ENCODE data around the genes INTU and PGRMC2.

- PRO-cap, 2 experiments = no peak in any of the 2 experiments
- RAMPAGE, long total RNA, 5 experiments = no peak in any of the 5 experiments
Measured at GRCh38 chr4:123303932-123305129, 92.3 kb upstream of the SPRY1 start.

DNA sequence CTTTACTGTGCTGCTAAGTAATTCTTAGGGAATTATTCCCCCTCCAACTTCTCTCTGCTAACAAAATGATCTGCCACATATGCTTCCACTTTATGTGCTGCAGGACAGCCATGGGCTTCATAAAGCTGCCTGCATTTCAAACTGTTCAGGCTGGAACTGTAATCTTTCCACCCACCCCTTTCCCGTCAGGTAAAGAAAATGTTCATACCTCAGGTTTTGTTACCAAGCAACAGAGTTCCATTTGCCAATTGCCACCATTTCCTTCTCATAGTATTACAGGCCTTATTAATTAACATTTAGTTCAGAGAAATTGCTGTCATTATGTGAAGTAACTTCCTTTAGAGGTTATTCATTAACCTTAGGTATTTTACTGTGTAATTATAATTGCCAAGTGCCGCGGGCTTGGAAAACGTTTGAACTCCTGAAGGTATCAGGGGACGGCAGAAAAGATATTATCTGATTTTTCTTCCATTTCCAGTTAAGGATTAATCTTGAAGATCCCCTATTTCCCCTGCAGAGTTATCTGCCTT is 149.5 kb downstream of the SPRY1 start:
- PRO-cap, 2 experiments = no peak in any of the 2 experiments
- RAMPAGE, long total RNA, 5 experiments = no peak in any of the 5 experiments

DNA sequence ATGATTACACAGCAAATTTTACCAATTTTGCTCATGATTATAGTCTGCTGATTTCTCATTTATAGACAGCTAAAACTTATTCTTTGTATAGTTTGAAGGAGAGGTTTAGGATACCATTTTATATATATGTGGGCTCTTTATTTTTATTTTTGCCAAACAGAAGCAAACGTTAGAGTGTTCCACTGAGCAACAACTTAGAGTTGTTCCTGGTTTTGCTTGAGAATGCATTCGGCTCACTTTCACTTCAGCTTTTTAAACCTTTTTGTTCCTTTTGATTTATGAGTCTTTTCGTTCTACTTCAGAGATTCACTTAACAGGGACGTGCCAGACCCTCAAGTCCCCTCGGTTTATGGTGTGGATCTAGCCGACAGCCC is 415.0 kb downstream of the SPRY1 start:
- PRO-cap, 2 experiments = no peak in any of the 2 experiments
- RAMPAGE, long total RNA, 5 experiments = no peak in any of the 5 experiments

DNA sequence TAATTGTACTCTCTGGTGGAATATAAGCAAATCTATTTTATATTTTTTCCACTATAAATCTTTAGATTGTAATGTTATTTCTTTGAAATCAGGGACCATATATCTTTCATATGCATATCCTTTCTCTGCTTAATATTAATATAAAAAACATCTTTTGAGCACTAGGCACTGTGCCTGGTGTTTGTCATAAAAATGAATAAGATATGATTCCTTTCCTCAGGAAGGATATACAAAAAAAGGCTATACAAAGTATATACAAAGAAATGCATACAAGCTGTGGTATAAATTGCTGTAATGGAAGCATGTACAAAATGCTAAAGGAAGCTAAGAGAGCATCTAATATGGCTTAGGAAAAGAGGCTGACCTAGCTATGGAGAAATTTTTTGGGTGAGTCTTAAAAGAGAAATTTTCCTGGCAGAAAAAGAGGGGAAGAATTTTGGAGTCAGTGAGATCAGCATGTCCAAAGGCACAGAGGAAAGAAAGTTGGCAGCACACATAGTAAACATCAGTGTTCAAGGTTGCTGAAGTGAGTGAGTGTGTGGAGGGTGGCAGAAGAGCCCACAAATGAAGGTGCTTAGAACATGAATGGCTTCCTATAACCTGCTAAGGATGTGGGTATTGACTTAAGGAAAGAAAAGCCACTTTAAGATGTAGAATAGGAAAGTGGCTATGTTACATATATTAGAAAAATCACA is 500.0 kb downstream of the SPRY1 start:
- PRO-cap, 2 experiments = peak in 1 of 2 experiments; most common plus-strand start position 529 of the sequence (in 1)
- RAMPAGE, long total RNA, 5 experiments = no peak in any of the 5 experiments

- PRO-cap, 2 experiments = no peak in any of the 2 experiments
- RAMPAGE, long total RNA, 5 experiments = no peak in any of the 5 experiments
Measured at GRCh38 chr4:124670970-124671718, 41.4 kb downstream of the ANKRD50 start.

DNA sequence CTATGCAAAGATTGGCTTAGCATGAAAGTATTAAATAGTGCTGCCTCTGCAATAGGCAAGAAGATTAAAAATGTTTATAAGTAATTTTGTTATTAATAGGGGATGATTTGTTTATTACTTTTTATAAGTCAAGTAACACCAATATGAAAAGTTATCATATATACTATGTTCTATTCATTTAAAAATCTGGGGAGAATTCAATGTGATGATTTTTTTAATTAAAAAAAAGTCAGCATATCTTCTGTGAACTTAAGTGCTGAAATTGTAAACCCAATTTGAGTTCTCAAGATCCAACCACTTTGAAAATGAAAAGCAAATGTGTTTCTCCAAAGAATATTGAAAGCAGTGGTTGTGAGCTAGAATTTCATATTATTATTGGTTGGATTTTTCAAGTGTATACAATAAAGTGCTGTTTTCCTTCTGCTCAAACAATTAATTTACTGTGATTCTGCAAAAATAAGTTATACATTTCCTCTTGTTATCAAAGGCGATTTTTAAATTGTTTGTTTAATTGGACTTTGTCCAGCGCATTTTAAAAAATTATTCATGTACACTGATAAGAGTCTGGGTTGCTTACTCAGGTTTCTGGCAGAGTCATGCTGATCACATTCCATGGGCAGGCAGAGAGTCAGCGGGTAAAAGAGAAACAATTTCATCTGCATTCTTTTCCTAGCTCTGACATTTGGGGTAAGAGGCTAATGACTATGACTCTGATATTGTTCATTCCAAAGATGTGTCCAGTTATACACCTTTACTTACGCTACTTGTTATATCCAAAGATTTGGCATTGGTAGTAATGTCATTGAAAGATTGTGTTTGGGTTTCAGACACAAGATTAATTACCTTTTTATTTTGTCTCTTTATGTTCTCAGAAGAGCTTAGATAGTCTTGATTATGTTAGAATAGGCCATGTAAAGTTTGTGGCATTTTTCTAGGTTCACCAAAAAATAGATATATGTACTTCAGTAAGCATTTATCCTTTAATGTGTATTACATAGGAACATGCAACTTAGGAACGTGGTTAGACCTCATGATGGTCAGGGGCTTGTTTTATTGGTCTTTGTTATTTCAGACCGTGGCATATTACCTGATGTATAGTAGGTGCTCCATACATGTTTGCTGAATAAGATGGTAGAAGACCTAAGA is 8.9 kb downstream of the FAT4 start:
- PRO-cap, 2 experiments = peak in 2 of 2 experiments; most common plus-strand start position 678 of the sequence (in 2); most common minus-strand start position 301 of the sequence (in 1)
- RAMPAGE, long total RNA, 5 experiments = no peak in any of the 5 experiments

DNA sequence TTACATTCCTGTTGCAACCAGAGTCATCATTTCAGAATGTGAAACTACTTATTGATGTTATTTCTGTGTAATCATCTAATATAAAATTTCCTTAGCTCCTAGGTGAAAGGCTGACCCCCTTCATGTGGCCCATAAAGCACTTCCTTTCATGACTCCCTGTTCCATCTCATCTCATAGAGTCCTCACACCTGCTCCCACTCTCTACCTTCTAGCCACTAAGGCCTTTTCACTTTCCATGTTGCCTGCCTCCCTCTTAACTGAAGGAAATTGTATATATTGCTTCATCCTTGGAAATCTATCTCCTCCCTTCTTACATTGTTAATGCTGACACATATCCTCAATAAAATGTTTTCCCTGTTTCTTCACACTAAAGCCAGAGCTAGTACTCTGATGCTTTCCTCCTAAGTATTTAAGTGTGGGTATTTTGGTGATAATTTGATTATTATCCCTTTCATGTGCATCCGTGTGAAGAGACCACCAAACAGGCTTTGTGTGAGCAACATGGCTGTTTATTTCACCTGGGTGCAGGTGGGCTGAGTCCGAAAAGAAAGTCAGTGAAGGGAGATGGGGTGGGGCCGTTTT is 830.1 kb downstream of the FAT4 start:
- PRO-cap, 2 experiments = no peak in any of the 2 experiments
- RAMPAGE, long total RNA, 5 experiments = no peak in any of the 5 experiments

GRCh38 chr4:126901235-126901623 is 731.5 kb upstream of the INTU start:
- PRO-cap, 2 experiments = no peak in any of the 2 experiments
- RAMPAGE, long total RNA, 5 experiments = no peak in any of the 5 experiments

DNA sequence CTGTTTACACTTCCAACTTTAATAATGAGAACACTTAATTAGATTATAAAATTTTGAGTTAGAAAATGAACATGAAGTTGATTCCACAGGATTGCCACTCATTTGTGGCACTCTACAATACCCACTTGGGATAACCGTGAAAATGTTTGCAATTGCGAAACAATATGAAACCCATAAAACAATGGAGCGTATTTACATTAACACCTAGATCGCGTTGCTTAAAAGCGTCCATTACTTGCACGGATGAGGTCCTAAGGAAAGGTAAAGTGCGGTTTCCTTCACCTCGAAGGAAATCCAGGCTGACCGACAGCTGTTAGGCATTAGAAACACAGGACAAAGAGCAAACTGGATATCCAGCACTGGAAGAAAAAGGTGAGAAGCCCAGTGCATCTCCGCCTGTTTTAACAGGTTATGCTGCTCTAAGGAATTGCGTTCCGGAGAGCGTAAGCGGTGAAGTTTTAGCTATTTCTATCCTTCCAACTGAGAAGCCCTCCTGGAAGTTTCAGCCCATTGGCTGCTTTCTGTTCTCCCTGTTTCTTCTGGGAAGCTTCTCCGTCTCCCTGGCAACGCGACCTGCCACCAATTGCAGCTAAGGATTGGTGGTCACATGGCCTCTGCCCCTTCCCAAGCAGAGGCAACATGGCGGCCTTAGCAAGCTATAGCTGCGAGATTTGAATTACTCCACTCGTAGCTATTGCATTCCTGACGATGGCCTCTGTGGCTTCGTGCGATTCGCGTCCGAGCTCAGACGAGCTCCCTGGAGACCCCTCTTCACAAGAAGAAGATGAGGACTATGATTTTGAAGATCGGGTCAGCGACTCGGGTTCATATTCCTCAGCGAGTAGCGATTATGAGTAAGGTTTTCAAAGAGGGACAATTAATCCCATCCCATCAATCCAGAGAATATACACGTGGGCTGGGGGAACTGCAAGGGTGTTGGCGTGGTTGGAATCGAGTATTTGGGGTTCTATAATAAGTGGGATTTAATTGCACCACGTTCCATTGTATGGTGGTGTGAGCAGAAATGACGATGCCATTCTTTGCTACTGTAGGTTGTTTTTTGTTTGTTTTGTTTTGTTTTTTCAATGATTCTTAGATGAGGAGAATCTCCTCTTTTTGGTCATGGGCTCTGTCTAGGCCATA is at the start of gene INTU:
INTU (plus strand) TSS at position 631 of the 1,143 bp plus-strand sequence.
- PRO-cap, 2 experiments = peak in 2 of 2 experiments; most common plus-strand start position 608 of the sequence (in 1); most common minus-strand start position 482 of the sequence (in 1)
- RAMPAGE, long total RNA, 5 experiments = start-site peak on the plus strand in 3 of 5 experiments, centred at positions 618 to 624 of the sequence, 103 to 457 reads per replicate

GRCh38 chr4:127963651-127964384 is 1.2 kb downstream of the MFSD8 start:
- PRO-cap, 2 experiments = no peak in any of the 2 experiments
- RAMPAGE, long total RNA, 5 experiments = no peak in any of the 5 experiments

DNA sequence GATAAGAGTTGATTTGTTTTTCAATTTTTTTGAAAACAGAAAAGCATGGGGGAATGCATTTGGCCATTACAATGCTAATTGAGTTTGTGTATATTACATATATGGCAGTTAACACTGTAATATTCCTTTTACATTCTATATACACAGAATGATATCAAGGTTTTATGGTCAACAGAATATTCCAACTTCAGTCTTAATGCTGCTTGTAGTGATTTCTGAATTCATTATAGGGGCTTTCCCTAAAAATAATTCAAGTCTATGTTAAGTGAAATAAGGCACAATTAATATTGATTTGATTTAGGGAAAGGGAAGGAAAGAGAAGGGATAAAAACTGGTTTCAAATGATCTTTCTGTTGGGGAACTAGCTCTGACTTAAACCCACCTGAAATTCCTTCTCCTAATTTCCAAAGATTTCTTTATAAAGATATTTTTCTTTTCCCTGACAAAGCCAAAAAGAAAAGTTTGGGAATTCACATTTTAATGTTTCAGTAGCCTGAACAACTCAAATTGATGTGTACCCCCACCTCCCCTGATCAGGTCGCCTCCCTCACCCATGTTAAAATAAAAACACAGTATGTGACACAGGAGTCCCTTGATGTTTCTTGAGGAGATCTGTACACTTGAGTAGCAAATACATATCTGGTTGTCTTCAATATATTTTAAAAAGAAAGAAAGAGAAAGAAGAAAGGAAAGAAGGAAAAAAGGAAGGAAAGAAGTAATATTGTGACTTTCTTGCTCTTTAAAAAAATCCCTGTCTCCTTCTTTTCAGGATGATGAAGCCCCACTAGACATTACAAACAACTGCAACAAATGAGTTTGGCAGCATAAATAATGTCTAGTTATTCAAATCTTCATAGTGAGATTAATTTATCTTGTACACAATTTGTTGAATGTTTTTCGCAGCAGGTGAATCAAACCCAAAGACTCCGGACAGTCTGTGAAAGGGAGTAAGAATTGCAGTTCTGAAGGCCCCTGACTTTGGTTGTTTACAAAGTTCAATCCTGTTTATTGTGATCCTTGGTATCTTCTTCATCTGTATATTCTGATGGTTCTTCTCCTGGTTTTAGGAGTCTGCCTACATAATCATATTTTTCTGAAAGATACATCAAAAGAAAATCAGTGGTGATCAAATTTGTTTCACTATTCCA is 16.9 kb downstream of the PGRMC2 start:
- PRO-cap, 2 experiments = no peak in any of the 2 experiments
- RAMPAGE, long total RNA, 5 experiments = no peak in any of the 5 experiments

DNA sequence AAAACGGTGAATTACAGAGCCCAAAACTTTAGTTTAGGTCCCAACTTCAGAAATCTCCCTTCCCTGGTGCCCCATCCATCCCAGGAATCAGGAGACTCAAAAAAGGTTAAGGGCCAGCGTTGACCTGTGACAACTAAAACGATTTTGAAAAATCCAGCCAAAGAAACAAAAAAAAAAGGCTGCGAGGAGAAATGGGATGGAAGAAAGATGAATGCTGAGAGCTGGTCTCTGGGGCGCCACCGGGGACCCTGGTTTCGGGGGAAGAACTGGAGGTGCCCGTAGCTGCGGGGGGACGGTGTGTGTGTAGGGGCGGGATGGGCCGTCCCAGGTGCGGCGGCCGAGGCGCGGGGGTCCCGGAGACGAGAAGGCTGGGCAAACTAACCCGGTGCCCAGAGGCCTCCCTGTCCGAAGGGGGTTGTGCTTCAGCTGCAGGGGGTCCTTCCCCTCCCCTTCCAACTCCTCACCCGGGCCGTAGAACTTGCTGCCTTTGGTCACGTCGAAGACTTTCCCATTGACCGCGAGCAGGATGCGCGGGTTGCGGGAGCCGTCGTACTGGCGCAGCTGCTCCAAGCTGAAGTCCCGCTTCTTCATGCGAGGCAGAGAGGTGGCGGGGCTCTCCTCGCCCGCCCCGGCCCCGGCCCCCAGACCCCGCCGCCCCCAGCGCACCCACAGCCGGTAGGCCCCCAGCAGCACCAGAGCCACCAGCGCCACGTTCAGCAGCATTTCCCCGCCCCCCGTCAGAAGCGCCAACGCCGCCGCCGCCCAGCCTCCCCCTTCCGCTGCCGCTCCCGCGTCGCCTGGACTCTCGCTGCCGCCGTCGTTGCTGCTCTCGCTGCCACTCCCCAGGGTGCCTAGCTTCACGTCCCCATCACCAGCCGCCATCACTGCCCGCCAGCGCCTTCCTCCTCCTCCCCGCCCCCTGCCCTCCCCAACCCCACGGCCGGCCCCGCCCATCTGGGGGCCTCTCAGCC is at the start of gene PGRMC2:
PGRMC2 (minus strand) TSS at position 905 of the 971 bp plus-strand sequence.
- PRO-cap, 2 experiments = peak in 2 of 2 experiments; most common plus-strand start position 306 of the sequence (in 1); most common minus-strand start position 905 of the sequence (in 2)
- RAMPAGE, long total RNA, 5 experiments = start-site peak on the minus strand in 3 of 5 experiments, centred at positions 558 to 902 of the sequence, 19 to 136 reads per replicate

- PRO-cap, 2 experiments = no peak in any of the 2 experiments
- RAMPAGE, long total RNA, 5 experiments = no peak in any of the 5 experiments
Measured at GRCh38 chr4:128472833-128473169, 185.2 kb upstream of the PGRMC2 start.

GRCh38 chr4:128556435-128556661 is 253.2 kb upstream of the JADE1 start:
- PRO-cap, 2 experiments = no peak in any of the 2 experiments
- RAMPAGE, long total RNA, 5 experiments = no peak in any of the 5 experiments

DNA sequence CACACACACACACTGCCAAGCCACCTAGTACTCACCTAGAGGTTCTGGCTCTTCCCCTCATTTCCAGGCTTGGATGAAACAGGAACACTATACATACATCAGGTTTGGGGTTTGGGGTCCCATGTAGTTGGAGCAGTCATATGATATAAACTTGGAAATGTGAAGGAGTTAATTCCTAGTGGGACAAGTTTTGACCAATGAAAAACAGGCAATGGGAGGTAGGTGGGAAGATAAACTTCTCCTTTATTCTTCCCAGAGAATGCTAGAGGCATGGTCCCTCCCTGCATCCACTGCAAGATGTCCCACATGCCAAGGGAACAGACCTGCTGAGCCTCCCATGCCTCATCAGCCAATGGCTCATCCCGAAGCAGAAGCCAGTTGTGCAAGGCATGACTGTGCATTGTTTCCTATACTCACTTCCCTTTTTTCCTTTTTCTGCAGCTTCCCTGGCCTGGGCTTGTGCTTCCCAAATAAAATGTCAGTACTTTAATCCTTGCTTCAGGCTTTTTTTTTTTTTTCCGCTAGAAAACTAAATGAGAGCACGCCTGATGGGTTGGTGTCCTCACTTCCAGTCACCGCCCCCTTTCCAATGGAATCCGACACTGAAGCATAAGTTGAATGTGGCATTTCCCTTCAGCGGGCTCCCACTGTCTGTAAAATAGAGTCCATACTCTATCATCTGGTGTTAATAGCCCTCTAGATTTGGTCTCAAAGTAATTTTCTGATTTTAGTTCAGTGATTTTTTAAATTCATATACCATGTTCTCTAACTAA is 239.1 kb upstream of the JADE1 start:
- PRO-cap, 2 experiments = peak in 1 of 2 experiments; most common minus-strand start position 292 of the sequence (in 1)
- RAMPAGE, long total RNA, 5 experiments = start-site peak on the minus strand in 2 of 5 experiments, centred at positions 286 to 295 of the sequence, 9 to 33 reads per replicate

DNA sequence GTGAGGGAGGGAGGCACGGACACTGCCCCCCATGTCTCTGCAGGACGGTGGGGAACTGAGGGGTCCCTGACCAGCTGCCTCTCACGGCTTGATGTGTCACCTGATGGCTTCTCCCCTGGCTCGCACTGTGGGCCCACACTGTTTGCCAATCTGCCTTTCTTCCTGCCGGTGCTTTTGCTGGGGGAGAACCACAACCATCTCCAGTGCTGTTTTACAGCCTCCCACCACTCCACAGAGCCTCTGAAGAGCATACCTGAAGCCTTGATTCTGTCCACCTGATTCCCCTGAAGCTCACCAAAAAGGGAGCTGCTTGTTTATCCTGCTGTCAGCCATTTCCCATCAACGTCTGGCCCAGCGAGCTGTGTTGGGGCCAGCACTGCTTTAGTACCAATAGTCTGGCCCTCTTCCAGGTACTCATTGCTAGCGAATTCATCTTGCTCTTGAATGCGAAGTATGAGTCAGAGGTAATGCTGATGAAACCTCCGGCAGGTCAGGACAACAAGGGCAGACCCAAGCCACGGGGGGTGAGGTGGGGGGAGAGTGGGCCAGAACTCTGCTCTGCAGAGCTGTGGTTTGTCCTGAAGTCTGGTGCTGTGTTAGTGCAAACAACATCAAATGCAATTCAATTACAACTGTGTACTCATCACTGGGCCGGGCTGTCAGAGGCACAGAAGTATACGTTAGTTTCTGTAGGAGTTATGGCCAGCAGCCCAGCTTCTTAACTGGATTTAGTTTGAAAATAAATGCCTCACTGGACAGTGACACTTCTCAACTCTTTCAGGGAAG is 208.2 kb upstream of the JADE1 start:
- PRO-cap, 2 experiments = peak in 2 of 2 experiments; most common plus-strand start position 548 of the sequence (in 2); most common minus-strand start position 348 of the sequence (in 2)
- RAMPAGE, long total RNA, 5 experiments = start-site peak on the minus strand in 3 of 5 experiments, centred at positions 347 to 459 of the sequence, 5 to 41 reads per replicate

GRCh38 chr4:128916583-128917430 is 107.3 kb downstream of the JADE1 start:
- PRO-cap, 2 experiments = no peak in any of the 2 experiments
- RAMPAGE, long total RNA, 5 experiments = no peak in any of the 5 experiments

- PRO-cap, 2 experiments = no peak in any of the 2 experiments
- RAMPAGE, long total RNA, 5 experiments = no peak in any of the 5 experiments
Measured at GRCh38 chr4:128952331-128953074, 140.8 kb downstream of the SCLT1 start.

GRCh38 chr4:129853600-129854050 is 757.7 kb downstream of the C4orf33 start:
- PRO-cap, 2 experiments = no peak in any of the 2 experiments
- RAMPAGE, long total RNA, 5 experiments = no peak in any of the 5 experiments

DNA sequence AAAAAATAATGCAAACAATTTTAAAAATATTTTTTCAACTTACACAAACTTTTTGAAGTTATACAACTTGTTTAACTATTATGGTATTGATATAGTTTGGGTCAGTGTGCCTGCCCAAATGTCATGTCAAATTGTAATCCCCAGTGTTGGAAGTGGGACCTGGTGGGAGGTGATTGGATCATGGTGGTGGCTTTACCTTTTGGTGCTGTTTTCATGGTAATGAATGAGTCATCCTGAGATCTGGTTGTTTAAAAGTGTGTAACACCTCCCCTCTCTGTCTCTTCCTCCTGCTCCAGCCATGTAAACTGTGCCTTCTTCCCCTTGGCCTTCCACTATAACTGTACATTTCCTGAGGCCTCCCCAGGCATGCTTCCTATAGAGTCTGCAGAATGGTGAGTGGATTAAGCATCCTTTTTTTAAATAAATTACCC is 886.5 kb upstream of the PCDH10 start:
- PRO-cap, 2 experiments = no peak in any of the 2 experiments
- RAMPAGE, long total RNA, 5 experiments = no peak in any of the 5 experiments